Measurements from ENCODE around the gene AP3S1.

DNA sequence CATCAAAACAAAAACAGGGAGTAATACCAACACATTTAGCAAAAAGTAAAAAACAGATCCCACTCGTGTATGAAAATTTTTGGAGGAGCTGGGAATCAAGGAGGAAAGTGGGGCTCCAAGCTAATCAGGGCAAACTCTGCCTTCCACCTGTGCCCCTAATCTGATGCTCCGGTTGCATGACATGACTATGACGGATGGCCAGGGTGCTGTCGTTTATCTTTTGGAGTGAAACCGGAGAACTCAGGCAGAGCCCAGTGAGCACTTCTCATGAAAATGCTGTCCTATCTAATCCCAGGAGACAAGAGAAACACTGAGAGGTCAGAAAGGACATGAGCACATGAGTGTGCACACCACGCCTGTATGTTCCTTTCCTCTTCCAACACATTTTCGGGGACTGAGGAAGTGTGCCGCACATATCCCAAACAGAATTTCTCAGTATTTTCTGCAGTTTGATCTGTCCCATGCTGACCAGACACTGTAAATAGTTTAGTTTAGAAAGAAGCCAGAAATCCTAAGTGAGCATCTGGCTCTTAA lies 217.2 kb downstream of the TSSK1B start:
- PRO-cap: no peak

- PRO-cap: no peak
Measured at GRCh38 chr5:114135357-114135556, 226.6 kb upstream of the KCNN2 start.

- PRO-cap: no peak
Measured at GRCh38 chr5:114392962-114393357, 31.1 kb downstream of the KCNN2 start.

DNA sequence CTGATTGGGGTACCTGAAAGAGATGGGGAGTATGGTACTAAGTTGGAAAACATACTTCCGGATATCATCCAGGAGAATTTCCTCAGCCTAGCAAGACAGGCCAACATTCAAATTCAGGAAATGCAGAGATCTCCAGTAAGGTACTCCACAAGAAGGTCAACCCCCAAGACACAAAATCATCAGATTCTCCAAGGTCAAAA lies 116.4 kb downstream of the KCNN2 start:
- PRO-cap: unidirectional peak, plus-strand start at position 52 of the sequence

DNA sequence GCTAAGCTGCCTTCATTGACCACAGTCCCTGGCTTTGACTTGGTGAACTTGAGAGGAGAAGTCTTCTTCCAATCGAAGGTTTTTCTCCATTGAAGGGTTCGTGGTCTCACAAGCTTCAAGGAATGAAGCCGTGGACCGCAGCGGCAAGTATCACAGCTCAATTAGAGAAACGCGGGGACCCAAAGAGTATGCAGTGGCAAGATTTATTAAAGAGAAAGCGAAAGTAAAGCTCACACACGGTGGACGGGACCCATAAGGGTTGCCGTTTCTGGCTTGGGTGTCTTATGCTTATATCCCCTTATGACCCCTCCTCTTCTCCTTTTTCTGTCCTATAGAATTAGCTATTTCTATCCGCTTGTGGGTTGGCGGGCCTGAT lies 101.2 kb downstream of the TRIM36 start:
- PRO-cap: no peak

GRCh38 chr5:115377265-115378005 lies 81.0 kb upstream of the CCDC112 start:
- PRO-cap: no peak

GRCh38 chr5:115414216-115414815 lies 117.9 kb upstream of the CCDC112 start:
- PRO-cap: no peak

DNA sequence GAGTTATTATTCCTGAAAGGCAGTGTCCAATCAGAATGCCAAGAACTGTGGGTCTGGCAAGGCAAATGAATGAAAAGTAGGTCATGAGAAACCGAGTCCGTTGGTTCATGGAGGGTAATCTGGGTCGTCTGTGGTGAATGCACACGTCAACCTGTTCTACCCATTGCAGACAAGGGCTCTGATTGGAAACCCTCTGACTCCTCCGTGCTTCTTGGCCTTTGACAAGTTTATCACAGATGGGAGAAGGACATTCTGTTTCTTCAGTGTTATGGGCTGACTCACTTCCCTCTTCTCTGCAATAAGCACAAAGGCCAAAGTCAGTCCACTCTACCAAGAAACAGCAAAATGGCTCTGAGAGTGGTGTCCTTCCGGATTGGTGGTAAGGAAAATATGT lies 89.4 kb downstream of the FEM1C start:
- PRO-cap: no peak

DNA sequence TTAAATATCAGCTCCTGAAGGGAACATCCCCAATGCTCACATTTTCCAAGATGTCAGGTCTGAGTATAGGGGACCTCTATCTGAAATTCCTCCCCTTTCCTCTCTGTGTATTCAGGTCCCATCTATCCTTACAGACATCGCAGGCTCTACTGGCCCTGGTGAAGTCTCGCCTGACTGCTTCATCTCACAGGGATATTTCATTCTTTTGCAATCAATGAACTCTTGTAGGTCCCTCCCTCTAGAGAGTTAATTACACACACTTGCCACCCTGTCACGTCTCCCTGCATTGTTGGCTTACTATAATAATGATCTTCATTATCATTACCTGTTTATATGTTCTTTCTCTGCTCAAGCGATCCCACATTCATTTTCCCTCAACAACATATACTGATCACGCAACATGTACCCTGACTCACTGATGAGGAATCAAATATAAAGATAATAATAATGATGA lies 88.6 kb downstream of the FEM1C start:
- PRO-cap: no peak

- PRO-cap: no peak
Measured at GRCh38 chr5:115709550-115710104, 83.8 kb upstream of the TMED7 start.

- PRO-cap: no peak
Measured at GRCh38 chr5:115801945-115802461, 14.5 kb downstream of the CDO1 start.

- PRO-cap: bidirectional peak, plus-strand start at chr5:115841657, minus-strand start at chr5:115841555; bidirectional peak, plus-strand start at chr5:115841935, minus-strand start at chr5:115841841
Measured at GRCh38 chr5:115841460-115842408, at the start of gene AP3S1. Gene AP3S1 (plus strand): TSS chr5:115841935.

DNA sequence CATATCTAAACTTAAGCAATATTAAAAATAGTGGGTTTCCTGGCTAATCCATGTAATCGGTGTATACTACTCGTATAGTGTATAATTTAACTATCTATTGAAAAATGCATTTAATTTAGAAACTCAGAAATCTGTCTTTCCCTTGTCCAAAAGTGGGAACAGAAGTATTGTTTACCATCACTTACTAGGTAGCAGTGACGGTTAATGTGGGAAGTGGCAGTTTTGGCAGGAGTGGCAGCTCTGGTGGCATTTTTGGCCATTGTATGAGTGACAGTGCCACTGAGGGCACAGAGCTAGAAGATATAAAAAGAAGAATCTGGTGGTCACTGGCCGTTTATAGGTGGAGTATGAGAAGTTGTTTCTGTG lies 1.9 kb downstream of the AP3S1 start:
- PRO-cap: no peak

DNA sequence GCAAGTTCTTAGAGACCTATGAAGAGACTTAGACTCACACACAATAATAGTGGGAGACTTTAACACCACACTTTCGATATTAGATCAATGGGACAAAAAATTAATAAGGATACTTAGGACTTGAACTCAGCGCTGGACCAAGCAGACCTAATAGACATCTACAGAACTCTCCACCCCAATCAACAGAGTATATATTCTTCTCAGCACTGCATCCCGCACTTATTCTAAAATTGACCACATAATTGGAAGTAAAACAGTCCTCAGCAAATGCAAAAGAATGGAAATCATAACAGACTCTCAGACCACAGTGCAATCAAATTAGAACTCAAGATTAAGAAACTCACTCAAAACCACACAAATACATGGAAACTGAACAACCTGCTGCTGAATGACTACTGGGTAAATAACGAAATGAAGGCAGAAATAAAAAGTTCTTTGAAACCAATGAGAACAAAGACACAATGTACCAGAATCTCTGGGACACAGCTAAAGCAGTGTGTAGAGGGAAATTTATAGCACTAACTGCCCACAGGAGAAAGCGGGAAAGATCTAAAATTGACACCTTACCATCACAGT lies 83.6 kb downstream of the COMMD10 start:
- PRO-cap: no peak

DNA sequence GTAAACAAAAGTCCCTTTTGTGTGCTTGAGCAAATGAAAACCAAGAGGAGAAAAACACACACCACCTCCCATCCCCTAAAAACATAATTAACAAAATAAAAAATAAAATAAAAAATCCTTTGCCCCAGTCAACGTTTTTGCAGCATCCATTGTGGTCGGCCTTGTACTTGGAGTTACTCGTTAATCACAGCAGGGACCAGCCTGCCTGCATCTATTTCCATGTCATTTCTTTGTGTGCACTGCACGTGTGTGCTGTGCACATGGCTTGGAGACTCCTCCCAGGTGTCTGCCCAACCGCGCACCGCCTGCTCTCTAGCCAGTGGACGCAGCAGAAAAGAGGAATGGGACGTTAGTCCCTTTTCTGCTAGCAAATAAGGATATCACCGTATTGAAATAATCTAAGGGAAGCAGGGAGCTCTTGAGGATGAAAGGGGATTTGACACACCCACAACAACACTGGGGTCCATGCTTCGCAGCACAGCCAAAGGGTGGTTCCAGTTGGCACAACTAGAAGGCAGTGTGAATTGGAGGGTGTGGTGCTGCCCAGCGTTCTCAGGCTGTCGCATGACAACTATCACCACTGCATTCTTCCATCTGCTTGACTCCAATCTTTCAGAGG lies 129.9 kb downstream of the SEMA6A start:
- PRO-cap: no peak

GRCh38 chr5:116817921-116818214 lies 243.2 kb upstream of the SEMA6A start:
- PRO-cap: no peak

- PRO-cap: bidirectional peak, plus-strand start at chr5:119071706, minus-strand start at chr5:119071712
Measured at GRCh38 chr5:119071539-119072007, 686 bp downstream of the DMXL1 start.

GRCh38 chr5:119117170-119118020 lies 46.5 kb downstream of the DMXL1 start:
- PRO-cap: no peak

GRCh38 chr5:119268443-119269138 lies 87.2 kb upstream of the TNFAIP8 start:
- PRO-cap: bidirectional peak, plus-strand start at chr5:119268769, minus-strand start at chr5:119268541

GRCh38 chr5:119275269-119275741 lies 80.5 kb upstream of the TNFAIP8 start:
- PRO-cap: no peak